ENCODE measurements around the genes OR7A10 and AP1M1.

DNA sequence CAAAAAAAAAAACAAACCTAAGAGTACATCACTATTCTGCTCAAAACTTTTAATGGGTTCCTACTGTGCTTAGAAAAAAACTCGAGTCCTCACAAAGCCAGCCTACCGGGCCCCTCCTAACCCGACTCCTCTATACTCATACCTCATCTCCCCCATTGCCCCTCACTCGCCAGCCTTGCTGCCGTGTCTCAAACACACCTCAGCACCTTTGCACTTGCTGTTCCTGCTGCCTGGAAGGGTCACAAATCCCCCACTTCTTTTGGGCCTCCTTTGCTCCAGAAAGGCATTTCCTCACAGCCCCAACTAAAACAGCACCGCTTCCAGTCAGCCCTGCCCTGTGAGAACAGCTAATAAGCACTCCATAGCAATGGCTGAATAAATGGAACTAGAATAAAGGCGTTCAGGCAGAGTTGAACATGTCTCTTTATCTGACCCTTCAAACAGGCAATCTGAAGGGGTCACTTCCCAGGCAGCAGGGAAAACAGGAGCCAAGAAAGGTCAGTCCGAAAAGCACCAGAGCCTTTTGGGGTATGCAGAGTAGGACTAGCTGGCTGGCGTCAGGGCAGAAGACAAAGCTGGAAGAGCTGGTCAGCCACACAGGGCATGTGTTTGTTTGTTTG is 3.0 kb downstream of the DDX39A start:
- PRO-cap: no peak

DNA sequence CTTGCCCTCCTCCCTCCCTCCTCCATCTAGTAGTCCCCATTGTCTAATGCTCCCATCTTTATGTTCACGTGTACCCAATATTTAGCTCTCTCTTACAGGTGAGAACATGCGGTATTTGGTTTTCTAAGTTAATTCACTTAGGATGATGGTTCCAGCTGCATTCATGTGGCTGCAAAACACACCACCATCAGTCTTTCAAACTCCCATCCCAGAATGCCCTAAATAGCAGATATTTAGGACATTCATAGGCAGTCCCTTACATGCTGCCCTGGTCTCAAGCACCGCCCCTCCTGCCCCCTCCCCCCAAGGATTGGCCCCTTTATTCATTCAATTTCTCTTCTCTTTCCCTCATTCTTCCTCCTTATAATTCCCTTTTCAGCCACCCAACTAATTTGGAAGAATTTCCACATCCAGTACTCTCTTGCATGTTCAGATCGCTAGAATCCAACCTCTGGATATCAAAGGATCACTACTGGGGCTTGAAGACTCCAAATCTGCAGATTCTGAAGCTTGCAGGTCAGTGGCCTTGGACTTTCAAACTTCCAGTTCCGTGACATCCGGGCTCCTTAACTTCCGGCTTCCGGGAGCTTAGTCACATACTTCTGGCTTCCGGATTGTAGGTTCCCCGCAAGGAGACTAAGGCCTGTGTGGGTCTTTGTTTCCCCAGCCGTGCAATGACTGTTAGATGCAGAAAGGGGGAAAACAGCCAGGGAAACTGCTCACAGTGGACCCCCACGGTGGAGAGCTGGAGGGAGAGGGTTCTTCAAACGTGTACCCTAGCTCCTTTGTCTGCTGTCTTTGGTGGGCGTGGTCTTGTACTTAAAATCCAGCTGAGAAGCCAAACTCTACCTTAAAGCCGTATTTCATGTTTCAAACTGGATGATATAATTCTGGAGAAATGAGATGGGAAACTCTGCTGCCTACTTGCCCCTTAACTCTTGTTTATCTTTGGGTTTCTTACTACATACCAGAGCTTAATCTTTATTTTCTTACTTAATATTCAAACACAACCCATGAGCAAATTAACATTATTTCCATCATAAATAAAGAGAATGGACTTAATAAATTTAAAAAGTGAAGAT is 41.3 kb downstream of the ZNF333 start:
- PRO-cap: no peak

- PRO-cap: no peak
Measured at GRCh38 chr19:14731878-14732224, 42.0 kb downstream of the ZNF333 start.

- PRO-cap: no peak
Measured at GRCh38 chr19:14763523-14764334, 14.6 kb downstream of the ADGRE2 start.

- PRO-cap: no peak
Measured at GRCh38 chr19:14848780-14849343, at the start of gene OR7A10. OR7A10 (minus strand) TSS chr19:14848922.

- PRO-cap: no peak
Measured at GRCh38 chr19:15118058-15118610, 7.5 kb downstream of the ILVBL start.

DNA sequence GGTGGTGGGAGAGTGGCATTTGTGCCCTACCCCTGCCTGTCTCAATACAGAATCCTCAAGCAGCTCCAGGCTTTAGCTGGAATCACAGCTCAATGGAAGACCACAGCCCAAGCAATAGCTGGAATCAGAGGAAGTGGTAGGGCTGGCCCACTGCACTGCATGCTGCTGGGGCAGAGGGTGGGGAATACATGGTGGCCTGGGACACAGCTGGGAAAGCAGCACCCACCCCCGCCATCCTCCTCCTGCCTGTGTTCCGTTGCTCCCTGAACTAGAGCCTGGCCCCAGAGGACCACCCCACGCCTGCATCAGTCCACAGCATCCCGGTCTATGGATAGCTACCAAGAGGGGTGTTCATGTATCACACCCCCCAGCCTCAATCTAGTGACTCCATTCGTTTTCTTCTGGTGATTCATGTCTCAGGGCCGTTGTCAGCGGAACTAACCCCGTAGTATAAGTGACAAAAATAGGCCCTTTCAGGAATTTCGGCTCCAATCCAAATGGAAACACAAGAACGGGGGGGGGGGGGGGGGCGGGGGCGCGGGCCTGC is 18.8 kb upstream of the EPHX3 start:
- PRO-cap: no peak

GRCh38 chr19:15259556-15259910 is 27.3 kb upstream of the EPHX3 start:
- PRO-cap: no peak

DNA sequence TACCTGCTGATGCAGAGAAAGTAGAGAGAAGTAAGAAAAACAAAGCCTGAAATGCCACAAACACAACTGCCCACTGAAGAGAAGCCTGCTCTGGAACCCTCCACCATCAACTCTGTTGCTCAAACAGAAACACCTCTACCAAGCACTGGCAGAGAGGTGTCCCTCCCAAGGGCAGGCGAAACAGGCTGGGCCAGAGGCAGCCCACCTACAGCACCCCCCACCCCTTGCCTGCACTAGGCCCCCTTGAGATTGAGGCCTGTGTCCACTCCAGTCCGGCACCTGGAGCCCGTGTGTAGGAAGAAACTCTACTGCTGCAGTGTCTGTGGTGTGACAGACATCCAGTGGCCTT is 28.1 kb upstream of the EPHX3 start:
- PRO-cap: no peak

- PRO-cap: no peak
Measured at GRCh38 chr19:15265209-15265780, 33.0 kb upstream of the EPHX3 start.

GRCh38 chr19:15417970-15418642 is 682 bp downstream of the AKAP8L start:
- PRO-cap: unidirectional peak, plus-strand start at chr19:15418496

- PRO-cap: bidirectional peak, plus-strand start at chr19:15432868, minus-strand start at chr19:15432679; bidirectional peak, plus-strand start at chr19:15433414, minus-strand start at chr19:15433306
Measured at GRCh38 chr19:15432537-15433617, 14.1 kb upstream of the AKAP8L start.

DNA sequence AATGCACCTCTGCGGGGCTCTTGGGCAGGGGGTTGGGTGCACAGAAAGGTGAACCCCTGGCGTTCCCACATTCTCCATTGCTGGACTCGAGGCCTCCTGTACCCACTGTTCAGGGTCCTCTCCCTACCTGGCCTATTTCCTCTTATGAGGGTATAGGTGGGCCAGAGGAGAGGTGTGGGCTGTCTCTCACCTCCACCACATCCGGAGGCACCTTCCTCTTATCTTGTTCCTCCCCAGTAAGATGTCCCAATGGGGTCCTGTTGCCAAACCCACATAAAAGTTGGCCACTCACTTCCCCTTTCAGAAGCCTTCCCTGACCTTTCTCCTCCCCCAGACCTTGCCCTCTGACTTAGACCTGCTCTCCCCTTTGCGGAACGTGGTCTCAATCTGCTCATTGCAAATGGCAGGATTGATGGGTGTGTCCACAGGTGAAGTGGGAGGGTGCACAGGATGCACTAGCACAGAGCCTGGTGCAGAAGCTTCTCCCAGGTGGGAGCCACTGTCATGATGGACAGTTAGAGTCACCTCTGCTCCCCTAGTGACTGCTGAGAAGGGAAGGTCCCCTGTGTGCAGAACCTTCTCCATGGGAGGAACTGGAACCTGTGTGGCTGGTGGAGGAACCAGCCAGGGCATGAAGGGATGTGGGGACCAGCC is 1.3 kb downstream of the CYP4F3 start:
- PRO-cap: no peak

DNA sequence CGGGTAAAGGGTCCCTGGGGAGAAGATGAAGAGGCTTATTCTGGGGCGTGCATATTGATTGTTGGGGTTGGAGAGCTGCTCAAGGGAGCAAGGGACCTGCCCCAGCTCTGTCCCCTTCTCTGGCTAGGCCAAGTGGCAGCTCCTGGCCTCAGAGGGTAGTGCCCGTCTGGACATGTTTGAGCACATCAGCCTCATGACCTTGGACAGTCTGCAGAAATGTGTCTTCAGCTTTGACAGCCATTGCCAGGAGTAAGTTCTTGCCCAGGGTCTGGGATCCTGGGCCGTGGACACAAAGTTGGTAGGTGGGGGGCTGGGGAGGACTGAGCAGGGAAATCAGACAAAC is 8.3 kb downstream of the CYP4F3 start:
- PRO-cap: no peak

DNA sequence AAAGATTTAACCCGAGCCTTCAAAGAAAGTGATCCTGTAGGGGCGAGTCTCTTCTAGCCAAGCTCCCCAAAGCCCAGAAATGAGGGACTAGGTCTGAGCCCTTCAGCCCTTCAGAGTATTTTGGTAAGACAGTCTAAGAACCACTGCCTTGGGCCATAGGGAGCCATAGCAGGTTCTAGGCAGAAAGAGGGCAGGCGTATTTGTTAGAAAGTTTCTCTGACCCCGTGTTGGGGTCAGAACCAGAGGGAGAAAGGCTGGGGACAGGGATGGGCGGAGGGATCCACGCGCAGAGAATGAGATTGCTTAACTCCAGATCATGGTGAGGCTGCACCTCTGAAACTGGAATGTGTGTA is 928 bp upstream of the TPM4 start:
- PRO-cap: no peak

DNA sequence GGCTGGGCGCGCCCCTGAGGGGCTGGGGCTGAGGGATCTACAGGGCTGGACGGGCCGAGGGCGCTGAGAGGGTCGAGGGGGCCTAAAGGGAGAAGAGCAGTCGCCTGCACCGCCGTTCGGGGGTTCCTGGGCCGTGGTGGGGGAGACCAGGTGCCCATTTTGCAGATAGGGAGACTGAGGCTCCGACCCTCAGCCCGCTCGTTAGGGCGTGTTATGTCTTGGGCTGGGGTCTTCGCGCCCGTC is 298 bp downstream of the RAB8A start:
- PRO-cap: no peak

GRCh38 chr19:16125188-16125696 is 13.6 kb downstream of the RAB8A start:
- PRO-cap: no peak

DNA sequence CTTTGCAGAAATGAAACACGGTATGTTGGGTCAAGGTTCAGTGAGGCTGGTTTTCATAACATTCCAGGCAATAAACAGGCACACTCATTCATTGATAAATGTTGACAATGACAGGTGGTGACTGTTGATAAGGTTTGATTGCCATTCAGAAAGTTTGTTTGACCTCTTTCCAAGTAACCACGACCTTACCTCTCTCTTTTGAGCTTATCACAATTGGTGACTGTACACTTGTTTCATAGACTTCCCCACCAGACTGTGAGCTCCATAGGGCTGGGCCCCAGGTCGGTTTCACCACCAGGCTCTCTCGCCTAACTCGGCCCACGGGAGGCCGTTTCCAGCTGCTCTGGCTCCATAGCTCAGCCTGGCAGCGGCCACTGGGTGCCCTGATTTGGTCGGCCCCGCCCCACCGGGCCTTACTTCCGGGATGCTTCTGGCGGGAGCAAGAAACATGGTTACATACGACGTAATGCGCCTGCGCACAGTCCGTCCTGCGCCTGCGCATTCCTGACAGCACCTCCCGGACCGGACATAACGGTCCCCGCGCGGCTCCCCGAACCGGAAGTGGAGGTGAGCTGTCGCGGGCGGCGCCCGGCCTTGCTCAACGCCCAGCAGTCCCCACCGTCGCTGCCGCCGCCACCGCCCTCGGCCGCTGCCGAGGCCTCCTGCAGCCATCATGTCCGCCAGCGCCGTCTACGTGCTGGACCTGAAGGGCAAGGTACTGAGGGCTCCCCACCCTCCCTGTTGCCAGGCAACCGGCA is at the start of gene AP1M1:
TSS of gene AP1M1 (plus strand) at position 558 of the 758 bp plus-strand sequence.
- PRO-cap: bidirectional peak, plus-strand start at position 558 of the sequence, minus-strand start at position 358 of the sequence

- PRO-cap: no peak
Measured at GRCh38 chr19:16319362-16319781, 5.3 kb upstream of the KLF2 start.

GRCh38 chr19:16384330-16384818 is 59.7 kb downstream of the KLF2 start:
- PRO-cap: no peak